ENCODE measurements around a stretch of chr7.

GRCh38 chr7:6644200-6644821, 7.2 kb downstream of the ZNF316 start:
- PRO-cap = no peak

- PRO-cap = no peak
Observed at GRCh38 chr7:6990831-6991686, 165.0 kb upstream of the CCZ1B start.

- PRO-cap = no peak
Observed at GRCh38 chr7:7639325-7639804, 1.2 kb upstream of the UMAD1 start.

GRCh38 chr7:7785130-7785730, 66.8 kb upstream of the RPA3 start:
- PRO-cap = no peak

- PRO-cap = no peak
Observed at GRCh38 chr7:7808116-7808758, 89.8 kb upstream of the RPA3 start.

GRCh38 chr7:7812146-7812505, 93.7 kb upstream of the RPA3 start:
- PRO-cap = no peak

GRCh38 chr7:7816079-7816447, 97.7 kb upstream of the RPA3 start:
- PRO-cap = no peak

DNA sequence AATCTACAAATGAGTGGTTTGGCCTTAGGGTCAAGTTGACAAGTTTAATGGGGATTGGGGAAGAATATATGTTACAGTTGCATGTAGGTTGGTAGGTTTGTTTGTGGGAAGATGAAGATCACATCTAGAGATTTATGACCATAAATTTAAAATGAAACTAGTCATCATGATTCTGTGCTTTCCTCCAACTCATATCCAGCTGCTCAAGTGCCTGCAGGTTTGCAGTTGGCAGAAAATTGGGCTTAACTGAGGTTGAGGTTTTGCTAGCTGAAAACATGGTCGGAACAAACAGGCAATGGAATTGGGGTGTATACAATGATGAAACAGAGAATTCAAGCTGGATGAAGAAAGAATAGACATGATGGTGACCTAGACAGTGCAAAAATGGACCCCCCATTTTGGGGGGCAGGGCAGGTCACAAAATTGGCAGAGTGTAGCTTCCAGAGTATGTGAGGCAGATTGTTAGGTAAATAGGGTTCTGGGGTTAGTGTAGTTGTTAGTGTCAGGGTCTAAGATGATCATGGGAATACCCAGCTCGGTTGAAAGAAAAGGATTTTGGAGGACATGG, 121.4 kb upstream of the RPA3 start:
- PRO-cap = no peak

- PRO-cap = no peak
Observed at GRCh38 chr7:7858472-7858876, 110.1 kb upstream of the GLCCI1 start.

GRCh38 chr7:7866088-7866978, 102.3 kb upstream of the GLCCI1 start:
- PRO-cap = no peak

- PRO-cap = no peak
Observed at GRCh38 chr7:7970244-7970510, 1.6 kb downstream of the GLCCI1 start.

DNA sequence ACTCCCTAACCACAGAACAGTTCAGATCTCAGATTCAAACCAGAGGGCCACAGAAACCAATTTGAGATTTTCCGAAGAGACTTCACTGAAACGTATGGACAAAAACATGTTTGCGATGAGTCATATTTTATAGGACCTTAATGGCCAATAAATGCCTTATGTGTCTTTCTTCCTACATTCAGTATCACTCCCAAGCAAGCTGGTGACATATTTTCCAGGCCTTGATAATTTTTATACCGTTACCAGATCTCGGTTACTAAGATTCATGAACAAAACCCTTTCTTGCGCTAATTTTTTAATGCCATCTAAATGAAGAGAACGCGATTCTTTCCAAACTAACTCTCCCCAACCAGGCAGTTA, 1.1 kb downstream of the ICA1 start:
- PRO-cap = no peak

- PRO-cap = no peak
Observed at GRCh38 chr7:11028415-11029023, 54.8 kb downstream of the PHF14 start.

- PRO-cap = no peak
Observed at GRCh38 chr7:11381010-11381526, 407.4 kb downstream of the PHF14 start.

GRCh38 chr7:11792106-11792501, 39.9 kb downstream of the THSD7A start:
- PRO-cap = no peak

DNA sequence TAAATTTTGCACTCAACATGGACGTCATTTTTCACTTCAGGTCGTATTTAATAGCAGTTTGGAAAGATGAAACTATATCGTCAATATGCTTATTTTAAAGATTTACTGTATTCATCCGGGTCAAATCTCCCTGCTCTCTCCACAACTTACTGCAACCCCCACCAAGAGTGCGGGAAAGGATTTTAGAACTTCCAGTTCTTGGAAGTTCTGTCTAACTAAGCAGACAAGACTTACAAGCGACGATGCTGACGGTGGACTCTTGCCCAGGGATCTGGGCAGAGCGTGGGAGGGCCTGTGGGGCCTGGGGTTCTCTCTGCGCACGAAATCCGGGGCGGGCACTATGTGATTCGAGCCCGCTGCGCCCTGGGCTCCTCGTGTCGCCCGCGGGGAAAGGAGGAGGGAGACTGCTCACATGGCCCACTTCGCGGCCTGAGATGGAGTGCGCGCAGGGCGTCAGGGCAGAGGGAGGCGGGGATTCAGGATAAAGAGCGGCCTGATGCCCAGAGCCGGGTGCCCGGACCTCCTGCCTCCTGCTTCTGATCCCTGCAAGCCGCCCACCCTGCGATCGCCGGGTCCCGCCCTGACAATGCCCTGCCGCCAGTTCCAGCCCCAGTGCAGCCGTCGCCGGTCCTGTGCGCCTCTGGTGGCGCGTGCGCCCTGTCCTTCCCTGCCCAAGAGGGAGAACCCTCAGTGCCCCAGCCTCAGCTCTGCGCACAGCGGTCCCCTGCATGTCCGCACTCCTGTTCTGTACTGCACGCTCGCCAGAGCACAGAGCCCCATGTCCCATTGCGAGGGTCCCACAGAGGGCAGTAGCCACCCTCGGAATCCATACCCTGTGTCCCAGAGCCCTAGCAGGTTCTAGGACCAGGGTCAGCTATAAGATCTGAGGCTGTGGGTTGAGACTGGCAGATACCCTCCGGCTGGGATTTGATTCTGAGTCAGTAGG, 99.5 kb upstream of the TMEM106B start:
- PRO-cap = bidirectional peak, plus-strand start at position 411 of the sequence, minus-strand start at position 436 of the sequence; bidirectional peak, plus-strand start at position 600 of the sequence, minus-strand start at position 642 of the sequence

DNA sequence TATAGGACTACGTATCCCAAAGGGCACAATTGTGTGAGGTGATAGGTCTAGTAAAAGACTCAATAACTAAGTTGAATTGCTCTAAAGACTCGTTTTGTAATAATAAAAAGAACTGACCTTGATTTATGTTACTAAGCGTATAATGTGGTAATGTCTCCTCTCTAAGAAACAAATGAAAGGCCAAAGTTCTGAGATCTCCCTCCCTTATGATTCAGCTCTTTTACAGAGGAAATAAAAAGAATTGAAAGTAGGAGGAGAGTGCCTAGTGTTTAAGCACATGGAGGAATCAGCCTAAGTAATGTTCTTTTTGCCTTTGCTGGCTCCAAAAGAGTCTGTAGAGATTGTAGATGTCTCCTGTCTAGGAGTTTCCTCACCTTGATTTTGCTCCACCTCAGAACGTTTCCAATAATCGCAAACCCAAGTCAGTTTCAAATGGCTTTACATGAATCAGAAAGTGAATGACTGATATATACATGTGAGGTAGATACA, 98.1 kb downstream of the ARL4A start:
- PRO-cap = no peak

DNA sequence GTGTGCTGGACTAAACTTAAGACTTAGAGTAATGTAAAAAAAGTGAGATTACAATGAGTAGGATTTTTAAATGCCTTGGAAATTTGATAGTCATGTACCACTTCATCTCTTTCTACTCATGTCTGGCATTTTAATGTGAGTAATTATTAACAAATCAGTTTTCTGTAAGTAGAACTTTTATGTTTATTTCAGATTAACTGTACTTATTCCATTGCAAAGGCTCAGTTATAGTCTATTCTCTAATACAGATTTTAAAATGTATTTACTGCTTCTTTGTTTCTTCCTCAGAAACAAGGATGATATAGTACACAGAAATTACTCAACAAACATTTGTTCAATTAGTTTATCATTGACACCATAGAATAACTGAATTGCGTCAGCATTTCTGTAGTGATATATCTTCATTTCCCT, 196.8 kb downstream of the ARL4A start:
- PRO-cap = no peak

DNA sequence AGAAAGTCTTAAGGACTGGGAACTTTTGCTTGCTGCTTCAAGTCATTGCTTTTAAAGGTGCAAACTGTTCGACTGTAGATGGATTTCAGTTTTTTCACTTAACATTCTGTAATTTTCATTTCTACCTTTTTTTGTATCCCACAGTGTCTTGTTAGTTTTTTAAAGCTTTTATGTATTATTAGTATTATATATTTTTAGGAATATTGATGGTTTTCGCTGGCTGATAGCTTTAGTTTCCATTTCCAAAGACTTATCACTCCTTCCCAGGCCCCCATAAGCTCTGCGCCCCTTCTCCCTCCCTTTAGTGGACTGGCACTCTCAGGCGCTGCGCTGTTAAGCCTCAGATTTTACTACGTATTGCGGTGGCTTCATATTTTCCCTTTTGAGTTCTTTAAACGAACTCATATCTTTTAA, 2.4 kb upstream of the ETV1 start:
- PRO-cap = no peak

- PRO-cap = no peak
Observed at GRCh38 chr7:14154910-14155123, 165.4 kb upstream of the ETV1 start.